Left ventricle myocardium (tissue), 1 donor: ENCODE measurements around a stretch of chr9.

DNA sequence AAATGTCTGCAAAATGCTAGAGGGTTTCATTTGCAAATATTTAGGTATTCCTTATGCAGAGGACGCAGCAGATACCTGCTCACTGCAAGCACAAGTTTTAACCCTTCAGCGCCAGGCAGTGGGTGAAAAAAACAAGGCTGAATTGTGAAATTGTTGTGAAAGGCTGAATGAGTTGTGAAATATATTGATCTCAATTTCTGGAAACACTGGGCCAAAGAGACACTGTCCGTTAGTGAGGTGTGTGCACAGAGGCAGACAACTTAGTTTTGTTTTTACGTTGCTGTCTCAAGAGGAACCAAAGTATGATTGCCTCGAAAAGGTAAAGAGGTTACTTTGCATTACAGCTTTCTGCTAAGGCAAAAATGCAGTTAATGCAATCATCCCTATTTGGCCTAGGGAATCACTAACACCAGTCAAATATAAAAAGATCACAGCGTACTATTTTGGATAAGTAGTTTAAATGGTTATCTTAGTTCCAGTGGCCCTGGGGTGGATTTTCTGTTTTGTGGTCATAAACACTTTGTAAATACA lies 18.9 kb downstream of the FUBP3 start:
- PRO-cap, result no peak

DNA sequence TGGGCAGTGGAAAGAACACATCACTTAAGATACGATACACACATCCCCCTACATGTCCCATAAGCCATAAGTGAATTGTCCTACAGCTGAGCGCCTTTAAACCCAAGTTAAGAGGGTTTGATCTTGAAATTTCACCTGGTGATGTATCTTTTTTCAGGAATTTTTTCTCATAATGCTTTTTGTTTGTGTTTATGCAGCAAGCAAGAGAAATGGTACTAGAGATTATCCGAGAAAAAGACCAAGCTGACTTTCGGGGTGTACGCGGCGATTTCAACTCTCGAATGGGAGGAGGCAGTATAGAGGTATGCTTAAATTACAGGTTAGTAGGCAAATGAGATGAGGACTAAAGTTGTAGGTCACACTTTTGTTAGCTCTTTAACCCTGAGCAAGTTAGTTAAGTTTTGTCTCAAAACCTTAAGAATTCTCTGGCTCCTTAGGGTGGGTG lies 40.8 kb downstream of the FUBP3 start:
- PRO-cap, result no peak

- PRO-cap, result bidirectional peak, plus-strand start at chr9:130681443, minus-strand start at chr9:130681307
Observed at GRCh38 chr9:130681092-130681936, 12.3 kb upstream of the EXOSC2 start.

- PRO-cap, result no peak
Observed at GRCh38 chr9:130681937-130682357, 11.6 kb upstream of the EXOSC2 start.

DNA sequence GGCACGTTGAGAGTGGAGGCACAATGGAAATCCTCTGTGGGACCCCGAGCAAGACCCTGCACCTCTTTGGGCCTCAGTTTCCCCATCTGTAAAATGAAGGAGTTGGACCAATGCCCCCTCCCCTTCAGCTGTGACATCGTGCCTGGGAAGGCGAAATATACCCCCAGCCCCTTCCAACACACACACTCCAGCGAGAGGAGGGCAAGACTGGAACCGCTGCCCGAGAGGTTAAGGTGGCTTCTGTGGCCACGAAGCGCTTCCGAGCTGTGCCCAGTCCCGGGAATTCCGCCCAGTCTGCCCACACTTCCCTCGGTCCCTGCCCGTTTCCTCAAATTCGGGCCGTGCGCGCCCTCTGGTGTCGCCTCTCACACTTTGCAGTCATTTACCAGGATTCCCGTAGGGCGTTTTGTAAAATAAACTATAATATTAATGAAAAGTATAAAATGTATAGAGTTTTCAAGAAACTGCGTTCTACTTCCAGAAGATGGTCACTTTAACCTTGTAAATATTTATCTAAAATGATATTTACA lies 11.2 kb upstream of the EXOSC2 start:
- PRO-cap, result no peak

GRCh38 chr9:130689903-130690221 lies 3.7 kb upstream of the EXOSC2 start:
- PRO-cap, result bidirectional peak, plus-strand start at chr9:130690310, minus-strand start at chr9:130690063

DNA sequence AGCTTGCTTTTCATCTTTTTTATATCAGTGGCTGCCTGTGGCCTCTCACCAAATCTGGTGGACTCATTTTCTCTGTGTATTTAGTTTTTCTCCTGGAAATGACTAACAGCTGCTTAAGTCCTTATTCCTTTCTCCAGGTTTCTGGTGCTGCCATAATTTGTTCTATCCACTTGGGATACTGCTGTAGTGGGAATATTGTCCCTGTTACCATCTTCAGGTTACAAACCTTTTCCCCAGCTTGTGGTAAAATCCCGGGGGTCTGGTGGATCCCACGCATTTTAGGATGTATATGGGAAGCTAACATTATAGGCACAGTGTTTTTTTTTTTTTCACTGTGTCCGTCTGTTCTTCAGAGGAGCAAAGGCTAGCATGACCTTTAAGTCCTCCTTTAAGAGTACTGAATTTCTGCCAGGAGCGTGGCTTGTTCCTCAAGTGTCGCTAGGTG lies 38.9 kb downstream of the EXOSC2 start:
- PRO-cap, result no peak

DNA sequence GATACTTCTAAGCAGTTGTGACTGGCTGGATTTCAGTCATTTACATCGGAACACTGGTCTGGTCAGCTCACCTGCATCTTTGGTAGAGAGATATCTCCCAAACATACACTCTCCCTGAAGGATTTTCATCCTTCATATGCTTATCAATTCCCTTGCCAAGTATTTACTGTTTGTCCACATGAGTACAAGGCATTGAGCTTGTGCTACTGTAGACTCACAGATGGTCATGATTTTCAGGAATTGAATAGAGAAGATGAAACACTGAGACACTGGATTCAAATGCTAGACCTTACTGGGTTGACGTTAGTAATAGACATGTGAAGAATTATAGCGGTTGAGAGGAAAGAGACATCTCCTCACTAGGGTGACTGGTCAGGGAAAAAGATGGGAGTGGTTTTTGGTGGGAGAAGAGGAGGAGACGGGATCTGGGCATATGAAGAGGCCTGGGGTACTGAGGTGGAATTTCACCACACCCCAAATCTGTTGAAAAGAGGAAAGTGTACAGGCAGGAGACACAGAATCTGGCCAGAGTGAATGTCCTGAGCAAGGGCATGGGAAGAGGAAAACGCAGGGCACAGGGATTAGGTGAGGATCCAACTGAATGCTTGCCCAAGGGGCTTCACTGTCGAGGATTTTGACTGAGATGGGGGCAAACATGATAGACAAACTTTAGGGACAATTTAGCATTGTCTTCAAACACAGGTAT lies 62.7 kb upstream of the ABL1 start:
- PRO-cap, result no peak

GRCh38 chr9:130786832-130787569 lies 48.1 kb upstream of the ABL1 start:
- PRO-cap, result no peak

DNA sequence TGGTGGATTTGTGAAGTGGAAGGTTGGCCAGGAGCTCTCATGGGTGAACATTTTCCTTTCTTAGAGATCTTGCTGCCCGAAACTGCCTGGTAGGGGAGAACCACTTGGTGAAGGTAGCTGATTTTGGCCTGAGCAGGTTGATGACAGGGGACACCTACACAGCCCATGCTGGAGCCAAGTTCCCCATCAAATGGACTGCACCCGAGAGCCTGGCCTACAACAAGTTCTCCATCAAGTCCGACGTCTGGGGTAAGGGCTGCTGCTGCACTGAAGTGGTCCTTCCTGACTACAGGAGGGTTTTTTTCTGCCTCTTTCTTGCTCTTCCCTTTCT lies 21.8 kb downstream of the QRFP start:
- PRO-cap, result no peak

DNA sequence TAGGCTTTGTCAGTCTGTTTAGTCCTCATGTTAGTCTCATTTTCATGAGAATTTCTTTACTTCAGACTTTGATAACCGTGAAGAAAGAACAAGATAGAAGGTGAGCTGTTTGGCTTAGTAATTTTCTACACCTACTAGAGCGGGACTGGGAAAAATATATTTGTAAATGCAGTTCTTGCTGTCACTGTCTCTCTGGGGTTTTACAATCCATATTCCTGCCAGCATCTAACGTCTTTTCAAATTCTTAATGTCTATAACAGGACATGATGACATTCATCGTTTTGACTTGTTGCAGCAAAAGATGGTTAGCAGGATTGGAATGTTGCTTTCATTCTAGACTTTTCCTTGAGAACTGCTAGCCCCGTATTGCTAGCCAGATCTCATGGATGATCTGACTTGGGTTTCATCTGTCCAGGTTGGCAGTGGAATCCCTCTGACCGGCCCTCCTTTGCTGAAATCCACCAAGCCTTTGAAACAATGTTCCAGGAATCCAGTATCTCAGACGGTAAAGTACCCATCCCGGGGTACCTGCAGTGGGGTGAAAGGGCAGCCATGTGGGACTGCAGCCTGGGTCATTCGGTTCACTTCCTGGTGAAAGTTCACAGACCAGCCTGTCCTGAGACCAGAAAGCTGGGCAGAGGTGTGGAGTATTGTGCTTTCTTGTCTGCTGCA lies 16.8 kb downstream of the QRFP start:
- PRO-cap, result no peak

DNA sequence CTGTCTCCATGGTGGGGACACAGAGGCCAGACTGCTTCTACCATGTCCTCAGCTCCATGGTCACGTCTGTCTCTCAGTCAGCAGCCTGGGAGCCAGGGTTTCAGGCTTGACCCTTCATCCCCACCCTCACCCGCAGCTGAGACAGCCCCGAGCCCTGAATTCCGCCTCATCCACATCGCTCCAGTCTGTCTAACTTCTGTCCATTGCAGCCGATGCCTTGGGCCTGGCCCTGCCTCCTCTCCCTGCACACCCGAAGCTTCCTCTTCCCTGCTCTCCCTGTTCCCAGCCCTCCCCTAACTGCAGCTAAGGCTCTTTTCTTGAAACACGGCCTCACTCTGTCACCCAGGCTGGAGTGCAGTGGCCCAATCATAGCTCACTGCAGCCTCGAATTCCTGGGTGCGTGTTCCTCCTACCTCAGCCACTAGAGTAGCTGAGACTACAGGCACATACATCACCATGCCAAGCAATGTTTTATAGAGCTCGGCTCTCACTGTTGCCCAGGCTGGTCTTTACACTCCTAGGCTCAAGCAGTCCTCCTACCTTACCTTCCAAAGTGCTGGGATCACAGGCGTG lies 28.3 kb downstream of the LAMC3 start:
- PRO-cap, result no peak

- PRO-cap, result no peak
Observed at GRCh38 chr9:131076274-131076962, 19.9 kb upstream of the AIF1L start.

DNA sequence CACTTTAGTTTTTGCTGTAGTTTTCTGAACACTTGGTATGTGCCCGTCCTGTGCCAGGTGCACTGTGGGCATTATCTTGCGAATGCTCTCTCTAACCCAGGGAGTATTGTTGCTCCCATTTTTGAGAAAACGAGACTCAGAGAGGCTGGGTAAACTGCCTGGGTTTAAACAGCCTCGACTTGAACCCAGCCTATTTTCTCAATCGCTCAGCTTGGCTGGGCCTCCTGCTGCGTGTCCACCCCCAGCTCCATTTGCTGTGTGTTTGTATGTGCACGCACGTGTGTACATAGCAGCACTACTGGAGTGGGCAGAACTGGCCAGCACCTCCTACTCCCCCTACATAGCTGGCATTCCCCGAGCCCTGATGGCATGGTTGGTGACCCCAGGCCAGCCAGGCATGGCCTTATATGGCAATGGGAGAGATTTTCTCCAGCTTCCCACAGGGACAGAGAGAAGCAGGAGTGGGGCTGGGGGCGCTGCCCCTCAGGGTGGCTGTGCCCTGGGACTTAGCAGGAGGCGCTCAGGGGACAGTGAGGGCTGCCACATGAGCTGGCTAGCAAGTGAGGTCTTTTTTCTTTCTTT lies 4.1 kb downstream of the AIF1L start:
- PRO-cap, result no peak

- PRO-cap, result unidirectional peak, plus-strand start at chr9:131235271; bidirectional peak, plus-strand start at chr9:131235564, minus-strand start at chr9:131235392
Observed at GRCh38 chr9:131235124-131236249, 40.8 kb downstream of the FAM78A start.

DNA sequence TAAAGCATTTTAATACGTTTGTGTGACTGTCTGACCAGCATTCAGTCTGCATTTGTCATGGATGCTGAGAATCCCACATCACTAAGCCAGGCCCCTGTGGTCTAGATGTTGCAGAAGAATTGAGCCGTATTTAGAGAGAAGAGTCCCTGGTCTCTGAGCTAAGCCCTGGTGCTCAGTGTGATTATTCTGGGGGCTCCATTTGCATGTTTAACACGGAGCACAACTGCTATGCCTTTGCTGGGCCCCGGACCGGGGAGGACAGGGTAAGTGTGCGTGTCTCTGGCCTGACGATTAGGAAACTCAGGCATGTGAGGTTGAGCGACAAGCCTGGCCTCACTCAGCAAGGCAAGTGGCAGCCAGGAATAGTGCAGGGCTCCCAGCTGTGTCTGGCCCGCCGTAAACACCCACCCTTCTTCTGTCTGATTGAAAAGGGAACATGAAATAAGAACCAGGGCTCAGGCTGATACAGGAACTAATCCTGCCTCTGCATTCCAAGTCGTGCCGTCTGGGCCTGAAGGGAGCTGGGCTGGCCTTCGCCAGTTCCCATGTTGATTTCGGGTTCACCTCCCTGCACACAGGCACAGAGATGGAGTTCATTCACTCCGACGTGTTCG lies 22.3 kb downstream of the FAM78A start:
- PRO-cap, result bidirectional peak, plus-strand start at position 489 of the sequence, minus-strand start at position 260 of the sequence

DNA sequence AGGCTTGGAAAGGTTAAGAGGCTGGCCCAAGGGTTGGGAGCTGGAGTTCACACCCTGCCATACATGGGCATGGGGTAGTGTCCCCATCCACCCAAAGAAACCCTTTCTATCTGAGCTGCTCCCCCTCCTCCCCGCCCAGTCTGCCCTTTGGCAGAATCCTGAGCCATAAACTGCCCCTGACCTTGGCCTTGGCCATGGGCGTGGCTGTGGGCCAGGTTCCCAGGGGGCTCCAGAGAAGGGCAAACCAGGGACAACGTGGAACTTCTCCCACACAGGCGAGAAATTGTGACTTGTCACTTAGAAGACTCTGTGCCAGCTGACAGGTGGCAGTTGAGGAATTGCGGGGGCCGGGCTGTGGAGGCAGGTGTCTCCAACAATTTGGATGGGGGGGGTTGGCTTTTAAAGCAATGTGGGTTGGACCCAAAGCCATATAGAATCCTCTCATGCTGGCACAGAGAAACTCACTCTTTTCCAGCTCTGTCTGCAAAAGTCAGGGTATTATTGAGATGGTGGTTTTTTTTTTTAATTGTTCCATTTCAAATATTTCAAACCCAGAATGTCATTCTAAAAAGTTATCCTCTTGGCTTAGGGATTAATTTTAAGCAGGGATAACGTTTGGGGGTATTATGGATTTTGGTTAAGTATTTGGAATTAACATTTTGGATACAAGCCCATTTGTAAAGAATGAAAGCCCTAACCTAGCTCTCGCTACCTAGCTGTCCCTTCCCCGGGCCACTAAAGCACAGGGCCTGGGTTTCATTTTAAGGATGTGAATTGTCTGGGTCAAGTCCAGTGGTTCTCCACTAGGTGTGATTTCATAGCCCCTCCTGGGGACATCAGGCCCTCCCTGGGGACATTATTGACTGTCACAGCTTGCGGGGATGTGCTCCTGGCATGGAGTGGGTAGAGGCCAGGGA lies 4.5 kb downstream of the FAM78A start:
- PRO-cap, result no peak

DNA sequence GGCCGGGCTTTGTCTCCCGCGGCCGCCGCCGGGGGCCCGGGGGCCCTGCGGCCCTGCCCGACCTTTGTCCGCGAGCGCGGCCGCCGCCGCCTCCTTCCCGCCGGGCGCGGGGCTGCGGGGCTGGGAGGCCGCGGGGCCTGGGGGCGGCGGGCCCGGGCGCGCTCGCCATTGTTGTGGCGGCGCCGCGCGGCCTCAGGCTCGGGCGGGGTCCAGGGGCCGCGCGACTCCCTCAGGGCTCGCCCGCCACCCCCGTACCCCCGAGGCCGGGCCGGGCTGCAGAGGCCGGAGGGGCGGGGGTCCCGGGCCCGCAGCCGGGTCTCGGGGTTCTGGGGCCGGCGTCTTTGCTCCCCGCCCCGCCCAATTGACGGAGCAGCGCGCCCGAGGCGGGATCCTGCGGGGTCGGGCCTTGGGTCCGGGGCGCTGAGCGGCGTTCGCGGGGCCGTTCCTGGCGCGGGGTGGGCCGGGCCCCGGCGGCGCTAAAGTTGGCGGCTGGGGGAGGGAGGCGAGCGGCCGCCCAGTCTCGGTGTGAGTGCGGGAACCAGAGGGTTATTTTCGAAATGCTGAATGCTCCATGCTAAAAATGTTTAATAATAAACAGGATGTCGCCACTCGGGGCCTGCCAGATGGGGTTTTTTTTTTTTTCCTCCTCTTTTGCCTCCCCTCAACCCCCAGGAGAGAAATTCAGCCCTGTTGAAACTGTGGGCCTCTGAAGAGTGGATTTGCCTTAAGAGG lies 612 bp downstream of the PRRC2B start:
- PRO-cap, result bidirectional peak, plus-strand start at position 195 of the sequence, minus-strand start at position 194 of the sequence; unidirectional peak, minus-strand start at position 457 of the sequence

DNA sequence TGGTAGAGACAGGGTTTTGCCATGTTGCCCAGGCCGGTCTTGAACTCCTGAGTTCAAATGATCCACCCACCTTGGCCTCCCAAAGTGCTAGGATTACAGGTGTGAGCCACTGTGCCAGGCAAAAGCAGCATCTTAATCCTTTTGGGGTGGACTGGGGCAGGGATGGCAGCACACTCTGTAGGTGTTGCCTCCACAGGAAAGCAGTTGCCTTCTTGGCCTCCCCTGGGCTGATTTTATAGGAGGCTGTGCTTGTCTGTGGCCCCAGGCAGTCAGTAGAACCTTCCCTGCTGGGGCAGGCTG lies 49.7 kb downstream of the PRRC2B start:
- PRO-cap, result no peak

DNA sequence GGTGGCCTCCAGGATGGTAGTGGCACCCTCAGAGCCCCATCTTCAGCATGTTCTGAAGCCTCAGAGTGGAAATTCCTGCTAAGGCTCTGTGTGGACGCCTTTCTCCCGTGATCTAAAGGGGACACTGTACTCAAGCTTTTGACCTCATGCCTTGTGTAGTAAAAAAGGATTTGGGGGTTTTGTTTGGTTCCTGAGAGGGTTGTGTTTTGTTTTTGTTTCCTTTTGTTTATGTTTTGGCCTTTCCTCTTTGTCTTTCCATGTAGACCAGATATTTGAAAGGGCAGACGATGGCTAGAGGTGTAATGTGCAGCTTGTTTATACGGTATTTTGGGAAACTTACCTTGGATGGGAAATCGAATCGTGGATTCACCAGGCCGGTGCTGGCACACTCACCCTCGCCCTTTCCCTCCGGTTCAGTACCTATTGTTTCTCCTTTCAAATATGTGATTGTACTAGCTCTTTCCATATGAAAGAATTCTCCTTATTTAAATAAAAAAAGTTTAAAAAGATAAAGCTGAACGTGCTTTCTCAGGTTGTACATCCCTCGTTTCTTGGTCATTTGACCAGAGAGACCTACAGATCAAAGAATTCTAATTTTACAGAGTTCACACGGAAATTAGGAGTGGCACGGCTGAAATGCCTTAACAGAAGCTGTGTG lies 2.9 kb upstream of the POMT1 start:
- PRO-cap, result no peak